Testis (tissue), 5 donors: ENCODE measurements around a stretch of chr13.

DNA sequence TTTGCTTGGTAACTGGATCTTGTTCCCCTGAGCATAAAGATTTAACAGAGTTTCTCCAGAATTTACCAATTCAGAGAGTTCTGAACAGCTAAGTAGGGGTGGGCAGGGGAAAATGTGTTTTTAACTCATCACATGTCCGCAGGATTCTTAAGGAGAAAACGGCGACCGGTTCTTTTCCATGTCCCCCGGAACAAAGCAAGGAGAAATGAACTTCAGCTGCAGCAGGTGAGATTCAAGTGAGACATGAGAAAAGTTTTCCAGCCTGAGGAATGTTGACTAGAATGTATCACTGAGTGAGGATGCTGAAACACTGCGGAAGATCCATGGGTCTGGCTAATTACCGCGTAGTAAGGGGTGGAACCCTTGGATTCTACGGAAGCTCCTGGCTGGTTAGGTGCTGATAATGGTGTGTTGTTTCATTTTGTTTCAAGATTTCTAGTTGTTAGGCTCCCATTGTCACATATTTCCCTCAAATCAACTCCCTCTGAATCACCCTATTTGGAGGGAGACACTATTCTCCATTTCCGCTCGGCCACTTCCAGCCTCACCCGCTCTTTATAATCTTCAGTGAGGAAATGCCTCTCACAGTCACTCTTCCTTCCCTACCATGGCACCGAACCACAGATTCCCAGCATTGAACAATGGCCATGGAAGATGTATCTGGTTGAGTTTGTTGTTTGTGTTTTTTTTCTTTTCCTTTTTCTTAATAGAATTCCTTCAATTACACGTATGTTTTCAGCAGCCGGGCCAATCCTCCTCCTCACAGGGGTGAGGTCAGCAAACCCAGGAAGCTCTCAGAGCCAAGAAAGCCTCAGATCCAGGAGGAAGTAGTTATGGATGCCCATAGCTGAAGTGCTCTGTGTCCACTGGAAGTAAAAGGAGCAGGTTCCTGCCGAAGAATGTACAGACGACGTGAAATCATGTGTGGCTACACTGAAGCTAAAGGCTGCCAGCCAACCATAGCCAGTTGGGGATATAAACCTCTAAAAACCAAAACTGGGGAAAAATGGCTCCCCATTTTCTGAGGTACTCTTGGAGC lies 472.3 kb downstream of the FOXO1 start:
- PRO-cap, 3 experiments = no peak in any of the 3 experiments
- RAMPAGE, long total RNA, 2 experiments = no peak in any of the 2 experiments
- RRBS = no CpG with 5 or more reads among the region's 18 CpGs

- PRO-cap, 3 experiments = no peak in any of the 3 experiments
- RAMPAGE, long total RNA, 2 experiments = no peak in any of the 2 experiments
- RRBS = no CpG with 5 or more reads among the region's 9 CpGs
Observed at GRCh38 chr13:40220174-40220782, 446.2 kb downstream of the FOXO1 start.

DNA sequence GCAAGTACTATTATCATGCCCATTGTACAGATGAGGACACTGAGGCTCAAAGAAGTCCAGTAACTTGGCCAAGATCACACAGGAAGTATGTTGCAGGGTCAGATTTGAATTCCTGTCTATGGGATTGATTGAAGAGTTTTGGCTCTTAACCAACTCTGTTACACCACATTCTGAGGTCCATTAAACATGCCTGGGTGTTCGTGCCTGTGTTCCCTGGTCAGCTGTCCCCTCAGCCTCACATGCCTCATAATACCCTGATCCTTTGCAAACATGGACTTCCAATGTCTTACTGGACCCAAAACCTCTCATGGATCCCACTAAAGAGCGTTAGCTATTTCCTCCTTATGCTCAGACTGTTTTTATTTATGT lies 319.7 kb downstream of the FOXO1 start:
- PRO-cap, 3 experiments = no peak in any of the 3 experiments
- RAMPAGE, long total RNA, 2 experiments = no peak in any of the 2 experiments
- RRBS = no CpG with 5 or more reads among the region's 2 CpGs

- PRO-cap, 3 experiments = peak in 2 of 3 experiments; most common plus-strand start chr13:40481125 (in 1); most common minus-strand start chr13:40481028 (in 2)
- RAMPAGE, long total RNA, 2 experiments = start-site peak on the plus strand in 1 of 2 experiments, at chr13:40481132-40481148 at its widest, 139 reads per replicate; start-site peak on the minus strand in 1 of 2 experiments, at chr13:40481013-40481033 at its widest, 43 reads per replicate
- RRBS = no CpG with 5 or more reads among the region's 17 CpGs
Observed at GRCh38 chr13:40480802-40481597, 185.4 kb downstream of the FOXO1 start.

- PRO-cap, 3 experiments = no peak in any of the 3 experiments
- RAMPAGE, long total RNA, 2 experiments = no peak in any of the 2 experiments
- RRBS = no CpG with 5 or more reads among the region's 3 CpGs
Observed at GRCh38 chr13:40569063-40569428, 97.4 kb downstream of the FOXO1 start.

DNA sequence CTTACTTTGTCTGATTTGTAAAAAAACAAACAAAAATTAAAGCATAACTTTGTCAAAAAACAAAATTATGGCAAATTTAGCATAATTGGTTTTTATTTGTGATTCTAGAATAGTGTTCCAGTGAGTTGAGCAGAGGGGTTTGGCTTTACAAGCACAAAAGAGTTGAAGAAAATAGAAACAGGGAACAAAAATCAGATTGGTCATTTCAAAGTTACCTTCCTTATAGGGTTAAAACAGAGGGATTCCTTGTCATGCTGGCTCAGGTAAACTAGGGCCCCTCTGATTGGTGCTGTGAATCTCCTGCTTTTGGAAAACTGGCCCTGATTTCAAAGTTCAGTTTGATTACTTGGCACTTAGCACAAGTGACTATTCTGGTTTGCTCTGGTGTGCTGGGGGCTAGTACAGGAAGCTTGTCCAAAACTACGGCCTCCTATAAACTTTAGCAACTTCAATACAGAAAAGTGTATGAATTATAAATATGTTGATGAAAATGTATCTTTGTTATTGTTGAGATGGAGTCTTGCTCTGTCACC lies 1.8 kb upstream of the MRPS31 start:
- PRO-cap, 3 experiments = no peak in any of the 3 experiments
- RAMPAGE, long total RNA, 2 experiments = no peak in any of the 2 experiments
- RRBS = no CpG with 5 or more reads among the region's 1 CpG

DNA sequence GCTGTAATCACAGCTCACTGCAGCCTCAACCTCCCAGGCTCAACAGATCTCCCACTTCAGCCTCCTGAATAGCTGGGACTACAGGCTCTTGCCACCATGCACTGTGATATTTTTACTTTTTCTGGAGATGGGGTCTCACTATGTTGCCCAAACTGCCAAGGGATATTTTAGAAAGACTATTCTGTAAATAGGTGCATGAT lies 90.6 kb downstream of the ELF1 start:
- PRO-cap, 3 experiments = no peak in any of the 3 experiments
- RAMPAGE, long total RNA, 2 experiments = no peak in any of the 2 experiments

DNA sequence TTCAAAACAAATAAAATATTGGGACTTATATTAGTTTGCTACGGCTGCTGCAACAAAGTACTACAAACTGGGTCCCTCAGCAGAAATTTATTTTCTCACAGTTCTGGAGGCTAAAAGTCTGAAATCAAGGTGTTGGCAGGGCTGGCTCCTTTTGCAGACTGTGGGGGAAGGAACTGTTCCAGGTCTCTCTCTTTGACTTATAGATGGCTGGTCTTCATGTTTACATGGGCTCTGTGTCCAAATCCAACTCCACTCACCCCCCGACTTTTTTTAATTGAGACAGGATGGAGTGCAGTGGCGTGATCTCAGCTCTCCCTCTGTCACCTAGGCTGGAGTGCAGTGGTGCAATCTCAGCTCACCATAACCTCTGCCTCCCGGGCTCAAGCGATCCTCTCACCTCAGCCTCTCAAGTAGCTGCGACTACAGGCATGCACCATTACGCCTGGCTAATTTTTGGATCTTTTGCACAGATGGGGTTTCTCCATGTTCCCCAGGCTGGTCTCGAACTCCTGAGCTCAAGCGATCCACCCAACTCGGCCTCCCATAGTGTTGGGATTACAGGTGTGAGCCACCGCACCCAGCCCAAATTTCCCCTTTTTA lies 54.8 kb downstream of the ELF1 start:
- PRO-cap, 3 experiments = no peak in any of the 3 experiments
- RAMPAGE, long total RNA, 2 experiments = no peak in any of the 2 experiments
- RRBS = no CpG with 5 or more reads among the region's 11 CpGs

DNA sequence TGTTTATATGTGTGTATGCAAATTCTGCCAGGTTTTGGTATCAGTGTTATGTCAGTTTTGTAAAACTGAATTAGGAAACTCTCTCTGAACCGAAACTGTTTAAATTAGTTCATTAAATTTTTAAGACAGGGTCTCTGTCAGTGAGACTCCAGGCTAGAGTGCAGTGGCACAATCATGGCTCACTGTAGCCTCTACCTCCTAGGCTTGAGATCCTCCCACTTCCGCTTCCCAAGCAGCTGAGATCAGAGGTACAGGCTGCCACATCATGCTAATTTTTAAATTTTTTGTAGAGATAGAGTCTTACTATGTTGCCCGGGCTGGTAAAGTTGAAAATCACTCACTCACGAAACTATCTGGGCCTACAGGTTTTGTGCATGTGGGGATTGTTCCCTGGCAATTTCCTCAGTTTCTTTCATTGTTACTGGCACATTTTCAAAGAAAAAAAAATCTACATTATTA lies 49.5 kb downstream of the ELF1 start:
- PRO-cap, 3 experiments = no peak in any of the 3 experiments
- RAMPAGE, long total RNA, 2 experiments = no peak in any of the 2 experiments
- RRBS = no CpG with 5 or more reads among the region's 4 CpGs

GRCh38 chr13:40974584-40975419 lies 44.3 kb downstream of the ELF1 start:
- PRO-cap, 3 experiments = no peak in any of the 3 experiments
- RAMPAGE, long total RNA, 2 experiments = no peak in any of the 2 experiments
- RRBS = no CpG with 5 or more reads among the region's 3 CpGs

DNA sequence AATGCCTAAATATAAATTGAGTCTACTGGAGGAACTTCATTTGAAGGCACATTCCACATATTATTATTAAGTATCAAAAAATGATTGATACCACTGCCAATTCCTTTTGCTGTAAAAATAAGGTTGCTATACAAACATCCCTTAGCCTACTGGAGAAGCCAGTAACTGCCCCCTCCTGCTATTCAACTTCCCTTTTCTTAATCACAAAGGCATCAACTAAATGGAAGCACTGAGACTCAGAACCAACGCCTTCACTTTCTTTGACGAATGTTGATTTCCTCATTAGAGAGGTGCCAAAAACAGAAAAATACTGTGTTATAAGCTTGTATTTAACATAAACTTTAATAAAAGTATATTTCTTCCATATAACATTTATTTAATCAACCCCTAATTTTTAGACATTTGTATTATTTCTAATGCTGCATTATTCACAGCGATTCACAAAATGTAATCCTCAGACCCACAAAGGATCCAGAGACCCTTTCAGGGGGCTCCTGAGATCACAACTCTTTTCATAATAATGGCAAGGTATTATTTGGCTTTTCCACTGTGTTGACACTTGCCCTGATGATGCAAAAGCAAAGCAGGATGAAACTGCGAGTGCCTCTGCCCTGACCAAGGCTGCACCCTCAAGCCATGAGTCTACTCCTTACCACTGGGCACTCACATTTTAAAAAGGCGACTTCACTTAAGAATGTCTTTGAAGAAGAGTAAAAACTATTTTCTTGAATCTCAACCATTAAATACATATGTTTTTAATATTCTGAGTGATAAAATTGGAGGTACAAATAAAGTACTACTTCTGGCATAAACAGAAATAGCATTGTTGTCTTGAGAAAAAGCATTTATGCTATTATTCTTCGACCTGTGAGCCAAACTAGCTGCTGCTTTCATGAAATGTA lies 11.5 kb downstream of the ELF1 start:
- PRO-cap, 3 experiments = no peak in any of the 3 experiments
- RAMPAGE, long total RNA, 2 experiments = no peak in any of the 2 experiments
- RRBS = no CpG with 5 or more reads among the region's 6 CpGs

DNA sequence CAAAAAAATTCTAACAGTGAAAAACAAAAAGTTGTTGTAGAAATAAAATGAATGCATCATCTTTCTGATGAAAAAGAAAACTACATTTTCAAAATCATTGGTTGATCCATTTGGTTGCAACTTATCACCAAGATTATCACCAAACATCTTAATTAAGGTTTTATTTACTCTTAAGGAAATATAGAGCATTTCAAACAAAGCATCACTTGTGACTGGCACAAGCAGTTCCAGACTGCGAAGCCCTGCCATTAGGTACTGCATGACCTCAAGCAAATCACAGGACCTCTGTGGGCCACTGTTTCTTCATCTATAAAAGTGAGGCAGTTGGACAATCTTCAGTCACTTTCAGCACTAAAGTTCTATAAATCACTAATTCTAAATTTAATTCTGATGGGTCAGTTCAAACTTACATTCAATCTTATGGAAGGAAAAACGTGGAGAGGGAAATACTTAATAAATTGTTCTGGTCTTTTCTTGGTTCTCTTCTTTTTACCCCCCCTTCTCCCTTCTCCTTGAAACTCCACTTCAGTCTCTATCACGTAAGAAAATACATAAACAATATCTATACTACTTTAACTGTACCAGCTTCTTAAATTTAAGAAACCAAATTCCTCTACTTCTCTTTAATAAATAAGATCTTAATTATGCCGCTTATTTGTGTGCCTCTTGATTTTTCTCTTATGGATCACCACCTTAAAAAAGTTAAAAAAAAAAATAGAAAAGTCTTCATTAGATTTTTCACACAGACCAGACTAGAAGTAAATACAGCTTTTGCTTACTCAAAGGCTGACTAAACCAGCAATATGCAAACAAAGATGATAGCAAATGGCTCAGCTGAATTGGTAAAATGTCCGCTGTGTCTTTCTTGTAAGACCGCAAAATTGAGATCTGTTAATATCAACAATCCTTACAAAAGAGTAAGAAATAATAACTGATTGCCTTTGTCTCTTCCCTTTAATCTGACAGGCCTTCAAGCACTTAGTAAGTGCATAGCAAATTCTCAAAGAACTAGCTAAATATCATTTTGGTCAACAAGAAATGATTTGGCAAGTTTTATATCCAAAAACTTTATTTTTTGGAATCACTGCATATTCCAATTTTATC lies 1.7 kb downstream of the ELF1 start:
- PRO-cap, 3 experiments = peak in 3 of 3 experiments; most common plus-strand start position 312 of the sequence (in 3); most common minus-strand start position 234 of the sequence (in 1)
- RAMPAGE, long total RNA, 2 experiments = no peak in any of the 2 experiments
- RRBS = no CpG with 5 or more reads among the region's 6 CpGs

DNA sequence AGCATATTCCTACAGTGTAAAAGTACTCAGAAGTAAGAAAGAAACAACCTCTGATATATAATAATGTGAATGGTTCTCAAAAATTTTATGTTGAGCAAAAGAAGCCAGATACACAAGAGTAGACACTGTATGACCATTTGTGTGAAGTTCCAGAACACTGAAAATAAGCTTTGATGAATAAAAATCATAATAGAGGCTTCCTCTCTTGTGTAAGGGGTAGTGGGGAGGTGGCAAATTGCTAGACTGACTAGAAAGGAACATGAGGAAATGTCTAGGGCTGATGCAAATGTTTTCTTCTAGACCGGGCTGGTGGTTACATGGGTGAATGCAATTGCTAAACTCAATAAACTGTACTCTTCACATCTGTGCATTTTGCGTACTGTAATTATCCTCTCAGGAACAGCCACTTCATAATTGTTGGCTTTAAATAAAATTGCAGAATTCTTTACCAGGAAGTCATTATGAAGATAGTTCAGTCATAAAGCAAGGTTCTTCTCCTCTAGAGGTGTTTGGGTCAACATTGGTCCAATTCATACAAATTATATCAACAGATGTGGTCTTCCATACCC lies 5.1 kb upstream of the KBTBD7 start:
- PRO-cap, 3 experiments = no peak in any of the 3 experiments
- RAMPAGE, long total RNA, 2 experiments = no peak in any of the 2 experiments
- RRBS = no CpG with 5 or more reads among the region's 2 CpGs

DNA sequence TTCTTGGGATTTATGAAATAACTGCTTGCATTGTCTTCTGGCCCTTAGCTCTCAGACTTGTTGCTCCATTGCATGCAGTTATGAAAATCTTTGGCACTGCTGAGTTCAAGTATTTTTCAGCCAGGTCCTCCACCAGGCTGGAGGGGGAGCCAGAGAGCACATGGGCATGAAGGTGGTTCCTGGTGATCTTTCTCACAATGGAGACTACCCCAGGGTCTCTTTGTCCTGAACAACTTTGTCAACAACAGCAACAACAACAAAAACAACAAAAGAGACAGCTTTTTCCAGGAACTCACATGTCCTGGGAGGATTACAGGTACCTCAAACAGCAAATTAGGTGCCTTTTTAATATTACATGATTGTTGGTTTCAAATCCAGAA lies 1.6 kb downstream of the RGCC start:
- PRO-cap, 3 experiments = peak in 3 of 3 experiments; most common minus-strand start position 82 of the sequence (in 2)
- RAMPAGE, long total RNA, 2 experiments = no peak in any of the 2 experiments

- PRO-cap, 3 experiments = no peak in any of the 3 experiments
- RAMPAGE, long total RNA, 2 experiments = no peak in any of the 2 experiments
- RRBS = no CpG with 5 or more reads among the region's 4 CpGs
Observed at GRCh38 chr13:41694752-41695380, 237.5 kb downstream of the RGCC start.

GRCh38 chr13:41875853-41876724 lies 84.8 kb downstream of the VWA8 start:
- PRO-cap, 3 experiments = no peak in any of the 3 experiments
- RAMPAGE, long total RNA, 2 experiments = no peak in any of the 2 experiments
- RRBS = no CpG with 5 or more reads among the region's 4 CpGs

DNA sequence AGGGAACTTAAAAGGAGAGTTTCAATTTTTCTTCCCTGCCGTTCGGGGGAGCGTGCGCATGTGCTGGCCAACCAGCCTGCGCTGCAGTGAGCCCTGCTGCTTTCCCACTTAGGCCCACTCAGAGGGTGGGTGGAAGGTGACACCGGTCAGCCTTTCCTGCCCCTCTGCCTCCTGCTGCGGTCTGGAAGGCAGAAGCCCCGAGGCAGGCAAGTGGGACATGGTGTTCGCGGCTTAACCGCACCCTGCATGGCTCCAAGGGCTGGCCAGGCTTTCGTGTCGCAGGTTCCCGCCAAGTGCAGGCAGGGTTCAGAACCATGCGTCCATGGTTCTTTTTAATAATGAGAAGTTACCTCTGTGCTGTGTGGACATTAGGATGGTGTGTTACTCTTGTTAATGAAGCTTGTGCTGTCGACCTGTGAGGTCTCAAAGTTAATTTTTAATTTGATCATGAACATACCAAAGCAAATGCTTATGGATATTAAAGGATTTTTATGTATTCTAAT lies 971 bp downstream of the DGKH start:
- PRO-cap, 3 experiments = peak in 3 of 3 experiments; most common plus-strand start position 38 of the sequence (in 3)
- RAMPAGE, long total RNA, 2 experiments = no peak in any of the 2 experiments
- RRBS = no CpG with 5 or more reads among the region's 16 CpGs

- PRO-cap, 3 experiments = no peak in any of the 3 experiments
- RAMPAGE, long total RNA, 2 experiments = no peak in any of the 2 experiments
- RRBS = no CpG with 5 or more reads among the region's 9 CpGs
Observed at GRCh38 chr13:42063937-42064689, 15.7 kb downstream of the DGKH start.

GRCh38 chr13:42302289-42302977 lies 30.5 kb downstream of the AKAP11 start:
- PRO-cap, 3 experiments = no peak in any of the 3 experiments
- RAMPAGE, long total RNA, 2 experiments = no peak in any of the 2 experiments
- RRBS = no CpG with 5 or more reads among the region's 8 CpGs

DNA sequence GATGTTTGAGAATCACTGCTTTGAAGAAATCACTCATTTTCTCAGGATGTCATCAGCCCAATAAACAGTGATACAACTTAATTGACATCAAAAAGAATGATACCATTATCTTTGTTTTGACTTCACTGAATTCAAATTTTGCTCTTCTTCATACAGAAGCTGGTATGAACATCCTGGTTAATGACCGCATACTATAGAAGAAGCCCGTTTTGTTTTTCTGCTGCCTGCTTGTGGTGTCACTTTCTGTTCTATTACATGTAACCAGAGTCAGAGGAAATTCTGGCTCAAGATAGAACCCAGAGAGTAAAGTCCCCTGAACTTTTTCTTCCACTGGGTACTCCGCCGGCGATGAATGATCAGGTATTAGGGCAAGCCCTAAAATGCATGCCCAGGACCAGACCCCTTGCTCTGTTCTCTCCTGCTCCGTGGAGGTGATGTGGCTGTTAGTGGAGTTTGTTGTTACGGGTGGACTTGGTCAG lies 134.4 kb downstream of the AKAP11 start:
- PRO-cap, 3 experiments = no peak in any of the 3 experiments
- RAMPAGE, long total RNA, 2 experiments = no peak in any of the 2 experiments
- RRBS = no CpG with 5 or more reads among the region's 7 CpGs